GM06990 (cell line): ENCODE measurements around the genes SLC17A3 and H3C3.

DNA sequence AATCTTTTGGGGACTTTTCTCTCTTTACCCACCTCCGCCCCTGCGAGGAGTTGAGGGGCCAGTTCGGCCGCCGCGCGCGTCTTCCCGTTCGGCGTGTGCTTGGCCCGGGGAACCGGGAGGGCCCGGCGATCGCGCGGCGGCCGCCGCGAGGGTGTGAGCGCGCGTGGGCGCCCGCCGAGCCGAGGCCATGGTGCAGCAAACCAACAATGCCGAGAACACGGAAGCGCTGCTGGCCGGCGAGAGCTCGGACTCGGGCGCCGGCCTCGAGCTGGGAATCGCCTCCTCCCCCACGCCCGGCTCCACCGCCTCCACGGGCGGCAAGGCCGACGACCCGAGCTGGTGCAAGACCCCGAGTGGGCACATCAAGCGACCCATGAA is 786 bp downstream of the SOX4 start:
- RRBS = 2% methylated on average over 13 of the region's 50 CpGs

GRCh38 chr6:21596192-21596830 is 2.8 kb downstream of the SOX4 start:
- RRBS = 3% methylated on average over 9 of the region's 34 CpGs

GRCh38 chr6:21663887-21665154 is 70.8 kb downstream of the SOX4 start:
- RRBS = 55% methylated on average over 22 of the region's 89 CpGs

GRCh38 chr6:21769292-21770017 is 175.9 kb downstream of the SOX4 start:
- RRBS = no CpG with 5 or more reads among the region's 4 CpGs

DNA sequence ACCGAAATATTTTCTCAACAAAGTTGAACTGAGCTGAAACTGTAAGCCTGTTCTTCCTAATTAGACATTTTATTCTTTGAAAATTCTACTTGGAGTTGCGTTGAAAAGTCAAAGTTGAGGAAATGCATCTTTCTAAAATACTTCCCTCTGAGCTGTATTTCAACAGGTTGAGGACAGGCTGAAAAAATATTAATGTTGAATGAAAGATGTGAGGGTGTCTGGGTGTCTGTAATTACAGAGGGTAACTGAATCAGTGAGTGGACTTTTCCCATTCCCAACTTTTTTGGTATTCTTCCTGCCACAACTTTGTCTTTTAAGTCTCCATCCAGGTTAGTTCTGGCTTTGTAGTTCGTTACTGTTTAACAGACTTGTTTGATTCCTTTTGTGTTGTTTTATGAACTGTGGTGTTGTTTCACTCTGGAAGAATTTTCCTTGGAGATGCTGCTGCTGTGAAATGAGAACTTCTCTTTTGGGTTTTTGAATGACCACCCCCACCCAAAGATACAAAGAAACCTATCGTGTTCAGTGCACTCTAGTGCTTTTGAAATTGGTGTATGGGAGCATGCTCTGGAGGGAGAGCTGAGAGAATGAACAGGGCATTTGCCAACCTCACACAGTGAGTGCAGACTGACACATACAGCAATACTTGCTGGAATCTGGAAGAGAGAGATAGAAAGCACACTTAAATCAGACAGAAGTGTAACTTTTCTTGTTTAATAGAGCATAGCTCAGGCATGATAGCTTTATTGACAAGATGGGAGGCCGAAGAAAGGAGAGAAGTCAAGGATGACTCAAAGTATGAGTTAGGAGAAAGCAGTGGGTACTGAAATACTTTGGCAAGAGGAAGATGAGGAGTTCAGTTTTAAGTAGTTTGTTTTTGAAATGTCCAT is 293.0 kb downstream of the SOX4 start:
- RRBS = no CpG with 5 or more reads among the region's 5 CpGs

GRCh38 chr6:21921924-21922487 is 328.5 kb downstream of the SOX4 start:
- RRBS = no CpG with 5 or more reads among the region's 6 CpGs

GRCh38 chr6:22827886-22828858 is 258.8 kb downstream of the HDGFL1 start:
- RRBS = no CpG with 5 or more reads among the region's 9 CpGs

DNA sequence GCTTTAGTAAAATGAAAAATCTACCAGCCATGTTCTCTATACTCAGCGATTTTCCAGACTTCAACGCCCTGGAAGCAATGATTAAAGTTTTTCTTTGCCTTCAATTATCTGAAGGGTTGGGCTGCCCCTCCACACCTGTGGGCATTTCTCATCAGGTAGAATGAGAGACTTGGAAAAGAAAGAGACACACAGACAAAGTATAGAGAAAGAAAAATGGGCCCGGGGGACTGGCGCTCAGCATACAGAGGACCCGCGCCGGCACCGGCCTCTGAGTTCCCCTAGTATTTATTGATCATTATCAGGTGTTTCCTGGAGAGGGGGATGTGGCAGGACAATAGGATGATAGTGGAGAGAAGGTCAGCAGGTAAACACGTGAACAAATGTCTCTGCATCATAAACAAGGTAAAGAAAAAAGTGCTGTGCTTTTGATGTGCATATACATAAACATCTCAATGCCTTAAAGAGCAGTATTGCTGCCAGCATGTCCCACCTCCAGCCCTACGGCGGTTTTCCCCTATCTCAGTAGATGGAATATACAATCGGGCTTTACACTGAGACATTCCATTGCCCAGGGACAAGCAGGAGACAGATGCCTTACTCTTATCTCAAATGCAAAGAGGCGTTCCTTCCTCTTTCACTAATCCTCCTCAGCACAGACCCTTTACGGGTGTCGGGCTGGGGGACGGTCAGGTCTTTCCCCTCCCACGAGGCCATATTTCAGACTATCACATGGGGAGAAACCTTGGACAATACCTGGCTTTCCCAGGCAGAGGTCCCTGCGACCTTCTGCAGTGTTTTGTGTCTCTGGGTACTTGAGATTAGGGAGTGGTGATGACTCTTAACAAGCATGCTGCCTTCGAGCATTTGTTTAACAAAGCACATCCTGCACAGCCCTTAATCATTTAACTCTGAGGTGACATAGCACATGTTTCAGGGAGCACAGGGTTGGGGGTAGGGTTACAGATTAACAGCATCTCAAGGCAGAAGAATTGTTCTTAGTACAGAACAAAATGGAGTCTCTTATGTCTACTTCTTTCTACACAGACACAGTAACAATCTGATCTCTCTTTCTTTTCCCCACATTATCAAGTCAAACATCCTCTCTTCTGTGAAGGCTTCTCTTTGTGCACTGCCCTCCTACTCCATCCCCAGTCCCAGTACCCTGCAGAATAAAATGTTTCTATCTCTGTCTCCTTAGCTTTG is 2.4 kb upstream of the MRS2 start:
- RRBS = no CpG with 5 or more reads among the region's 19 CpGs

DNA sequence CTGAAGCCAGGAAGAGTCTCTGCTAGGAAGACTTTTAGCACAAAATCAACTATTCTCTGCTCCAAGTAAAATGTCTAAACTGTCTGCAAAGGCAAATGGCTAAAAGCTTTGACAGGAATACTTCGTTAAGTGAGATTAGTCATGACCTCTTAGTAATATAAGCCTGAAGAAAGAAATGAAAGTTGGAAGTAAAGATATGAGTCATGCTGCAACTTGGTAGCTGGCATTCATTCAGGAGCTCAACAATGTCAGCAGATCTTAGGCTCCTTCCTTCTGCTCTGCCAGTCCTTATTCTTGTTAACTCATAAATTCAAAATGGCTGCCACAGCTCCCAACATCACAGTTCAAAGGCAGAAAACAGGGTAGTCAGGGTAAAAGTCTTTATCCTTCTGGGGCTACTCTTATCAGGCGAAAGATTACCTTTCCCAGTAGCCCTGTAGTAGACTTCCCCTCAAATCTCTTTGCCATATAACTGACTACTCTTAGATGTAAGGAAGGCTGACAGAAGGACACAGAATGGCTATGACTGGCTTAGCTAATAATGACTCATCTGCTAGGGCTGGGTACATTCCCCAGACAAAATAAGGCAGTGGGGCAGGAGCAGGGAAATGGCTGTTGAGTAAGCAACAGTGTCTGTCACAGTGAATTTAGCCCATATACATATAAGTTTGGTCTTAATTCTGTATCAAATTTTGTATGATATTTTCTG is 24.4 kb upstream of the C6orf62 start:
- RRBS = no CpG with 5 or more reads among the region's 2 CpGs

- RRBS = 96% methylated on average over 3 of the region's 12 CpGs
Observed at GRCh38 chr6:24761341-24761863, 13.3 kb upstream of the GMNN start.

GRCh38 chr6:24834551-24835077 is 35.9 kb upstream of the ARMH2 start:
- RRBS = no CpG with 5 or more reads among the region's 5 CpGs

GRCh38 chr6:24933613-24934483 is 1.9 kb downstream of the RIPOR2 start:
- RRBS = no CpG with 5 or more reads among the region's 11 CpGs

GRCh38 chr6:25088300-25088902 is 152.6 kb upstream of the RIPOR2 start:
- RRBS = no CpG with 5 or more reads among the region's 6 CpGs

GRCh38 chr6:25105188-25105754 is 169.5 kb upstream of the RIPOR2 start:
- RRBS = no CpG with 5 or more reads among the region's 7 CpGs

DNA sequence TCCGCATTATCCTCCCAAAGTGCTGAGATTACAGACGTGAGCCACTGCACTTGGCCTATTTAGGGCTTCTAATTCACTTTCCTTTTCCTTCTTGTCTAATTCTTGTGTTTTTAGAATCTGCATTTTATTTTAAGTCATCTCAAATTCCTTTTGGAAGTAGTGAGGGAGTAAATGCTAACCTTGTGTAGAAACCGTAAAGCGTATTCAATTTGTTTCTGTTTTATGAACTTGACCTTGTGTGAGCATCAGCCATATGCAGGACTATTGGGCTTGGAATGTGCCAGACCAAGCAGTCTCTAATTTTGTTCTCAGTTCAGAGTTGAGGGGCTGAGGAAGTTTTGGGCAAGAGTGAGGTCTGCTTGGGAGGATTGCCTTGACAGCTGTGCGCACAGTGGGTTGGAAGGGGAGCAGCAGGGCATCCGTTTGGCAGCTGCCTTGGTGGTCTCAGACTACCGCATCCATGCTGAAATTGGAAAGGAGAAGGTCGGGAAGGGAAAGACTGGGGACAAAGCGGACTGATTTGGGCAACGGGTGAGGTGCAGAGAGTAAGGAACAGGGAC is 38.7 kb downstream of the CARMIL1 start:
- RRBS = no CpG with 5 or more reads among the region's 10 CpGs

DNA sequence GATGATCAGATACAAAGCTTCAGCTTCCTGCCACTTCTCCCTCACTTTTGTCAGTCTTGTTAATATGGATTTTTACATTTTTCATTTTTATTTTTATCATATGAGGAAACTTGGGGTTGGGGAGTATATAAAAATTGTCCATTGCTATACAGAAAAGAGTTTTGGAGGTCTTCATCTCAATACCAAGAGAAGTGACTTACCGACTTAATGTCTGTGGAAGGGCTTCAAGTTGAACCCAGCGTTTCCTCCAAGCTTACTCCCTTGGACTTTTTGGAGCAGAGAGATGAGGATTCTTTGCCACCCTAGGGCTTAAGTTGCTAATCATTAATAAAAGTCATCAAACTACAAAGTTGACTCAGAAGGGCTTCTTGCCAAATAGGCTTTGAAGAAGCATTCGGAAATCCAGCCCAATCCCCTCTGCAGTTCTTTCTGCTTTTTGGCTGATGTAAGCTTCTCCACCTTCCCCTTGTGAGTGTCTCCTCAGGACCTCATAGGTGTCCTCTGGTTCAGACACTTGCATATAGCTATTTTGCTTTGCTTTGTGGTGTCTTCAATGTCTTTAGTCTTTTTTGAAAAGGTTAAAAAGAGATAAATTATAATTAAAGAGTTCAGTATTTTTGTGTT is at the start of gene SLC17A3:
Gene SLC17A3 (minus strand): TSS at position 277 of the 624 bp plus-strand sequence.
- RRBS = no CpG with 5 or more reads among the region's 3 CpGs

- RRBS = 0% methylated on average over 3 of the region's 42 CpGs
Observed at GRCh38 chr6:26045336-26046103, at the start of gene H3C3. TSS of gene H3C3 (plus strand) at chr6:26045384.

DNA sequence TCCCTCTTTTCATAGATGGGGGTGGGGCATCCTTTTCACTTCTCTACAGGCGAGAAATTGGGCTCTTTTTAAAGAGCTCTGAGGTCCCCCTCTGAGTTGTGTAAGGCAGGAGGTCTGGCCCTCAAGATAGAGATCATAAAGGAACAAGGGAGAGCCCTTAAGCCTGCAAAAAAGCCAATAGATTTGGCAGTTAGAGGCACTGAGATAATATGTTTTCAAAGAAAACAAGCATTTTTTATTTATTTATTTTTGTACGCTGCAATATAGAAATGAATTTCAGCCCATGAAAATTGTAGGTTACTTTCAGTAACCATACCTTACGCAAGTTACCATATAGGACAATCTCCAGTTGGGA is 830 bp upstream of the H1-2 start:
- RRBS = no CpG with 5 or more reads among the region's 3 CpGs

DNA sequence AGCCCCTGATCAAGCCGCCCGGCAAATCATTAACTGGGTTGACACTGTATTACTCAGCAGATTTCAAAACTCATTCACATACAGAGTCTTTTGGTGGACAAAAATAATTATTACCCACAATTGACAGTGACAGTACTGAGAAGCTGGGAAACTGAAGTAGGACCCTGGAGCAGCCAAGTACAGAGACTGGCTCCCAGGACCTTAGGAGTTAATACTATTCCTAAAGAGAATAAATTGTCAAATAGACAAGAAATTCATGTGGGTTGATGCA is 9.8 kb upstream of the H1-2 start:
- RRBS = no CpG with 5 or more reads among the region's 2 CpGs